ENCODE measurements around a stretch of chr3.

DNA sequence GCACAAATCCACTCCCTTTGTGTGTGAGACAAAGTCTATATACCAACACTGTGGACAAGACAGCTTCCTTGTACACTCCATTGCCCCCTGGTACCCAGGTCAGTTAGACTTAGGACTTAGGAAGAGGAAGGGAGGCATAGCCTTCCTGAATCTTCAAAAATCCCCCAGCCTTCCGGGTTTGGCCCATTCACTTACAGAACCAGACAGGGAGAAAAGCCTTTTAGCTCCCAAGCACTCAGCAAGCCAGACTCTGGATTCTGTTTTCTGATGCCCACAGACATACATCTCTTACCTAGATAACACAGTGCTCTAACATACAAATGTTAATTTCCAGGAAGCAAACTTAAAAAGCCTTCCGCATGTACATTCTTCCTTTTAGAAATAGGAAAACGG is 442.2 kb downstream of the MAGI1 start:
- RRBS = no CpG with 5 or more reads among the region's 3 CpGs

GRCh38 chr3:65607939-65608315 is 430.8 kb downstream of the MAGI1 start:
- RRBS = no CpG with 5 or more reads among the region's 5 CpGs

DNA sequence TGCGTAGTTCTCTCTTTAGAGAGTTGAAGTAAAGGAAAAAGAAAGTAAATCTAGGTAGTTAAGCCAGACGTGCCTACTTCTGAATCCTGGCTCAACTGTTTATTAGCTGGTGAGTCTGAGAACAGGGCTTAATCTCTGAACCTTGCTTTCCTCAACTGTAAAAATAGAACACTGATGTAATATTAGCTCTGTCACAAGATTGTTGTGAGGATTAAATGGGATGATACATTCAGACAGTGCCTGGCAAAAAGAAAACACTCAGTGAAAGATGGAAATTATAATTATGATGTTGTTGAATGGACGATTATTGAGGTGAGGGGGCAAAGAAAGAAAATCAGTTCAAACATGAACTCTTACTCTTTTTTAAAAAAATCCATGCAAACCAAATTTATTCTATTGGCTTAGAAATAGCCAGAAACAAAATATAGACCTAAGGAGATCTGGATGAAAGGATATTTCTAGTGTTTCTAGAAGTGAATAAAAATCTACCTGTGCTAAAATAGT is 413.3 kb downstream of the MAGI1 start:
- RRBS = no CpG with 5 or more reads among the region's 3 CpGs

GRCh38 chr3:65886576-65886915 is 152.2 kb downstream of the MAGI1 start:
- RRBS = no CpG with 5 or more reads among the region's 4 CpGs

- RRBS = no CpG with 5 or more reads among the region's 7 CpGs
Observed at GRCh38 chr3:65936764-65937762, 101.7 kb downstream of the MAGI1 start.

GRCh38 chr3:65961093-65961999 is 77.4 kb downstream of the MAGI1 start:
- RRBS = no CpG with 5 or more reads among the region's 6 CpGs

GRCh38 chr3:66010386-66011589 is 27.9 kb downstream of the MAGI1 start:
- RRBS = no CpG with 5 or more reads among the region's 14 CpGs

GRCh38 chr3:66195297-66195824 is 25.4 kb upstream of the SLC25A26 start:
- RRBS = no CpG with 5 or more reads among the region's 21 CpGs

DNA sequence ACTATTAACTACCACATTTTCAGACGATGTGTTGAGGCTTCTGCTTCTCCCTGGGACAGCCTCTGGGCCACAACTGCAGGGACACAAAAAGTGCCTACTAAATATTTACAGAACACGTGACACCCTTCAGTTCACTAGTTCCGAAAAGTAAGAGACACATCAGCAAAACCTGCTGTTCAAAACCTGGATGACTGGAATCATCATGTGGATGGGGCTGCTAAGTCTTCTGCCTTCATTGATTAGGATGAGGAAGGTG is 52.1 kb downstream of the LRIG1 start:
- RRBS = no CpG with 5 or more reads among the region's 3 CpGs

DNA sequence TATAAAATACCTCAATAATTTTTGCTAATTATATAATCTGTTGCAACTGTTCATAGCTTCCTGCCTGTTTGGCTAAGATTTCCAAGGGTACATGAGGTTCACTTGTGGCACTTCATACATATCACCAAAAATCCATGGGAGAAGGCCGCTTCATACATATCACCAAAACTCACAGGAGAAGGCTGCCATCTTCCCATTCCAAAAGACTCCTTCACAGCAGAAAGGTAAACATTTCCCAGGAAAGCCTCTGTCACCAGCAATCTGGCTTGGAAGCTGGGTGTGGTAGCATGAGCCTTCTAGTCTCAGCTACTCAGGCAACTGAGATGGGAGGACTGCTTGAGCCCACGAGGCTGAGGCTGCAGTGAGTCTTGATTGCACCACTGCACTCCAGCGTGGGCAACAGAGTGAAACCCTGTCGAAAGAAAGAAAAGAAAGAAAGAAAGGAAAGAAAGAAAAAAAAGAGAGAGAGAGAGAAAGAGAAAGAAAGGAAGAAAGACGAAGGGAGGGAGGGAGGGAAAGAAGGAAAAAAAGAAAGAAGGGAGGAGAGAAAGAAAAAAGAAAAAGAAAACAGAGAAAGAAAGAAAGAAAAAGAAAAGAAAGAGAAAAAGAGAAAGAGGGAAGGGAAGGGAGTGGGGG is 7.3 kb downstream of the LRIG1 start:
- RRBS = no CpG with 5 or more reads among the region's 5 CpGs

GRCh38 chr3:66546305-66546746 is 45.5 kb upstream of the LRIG1 start:
- RRBS = no CpG with 5 or more reads among the region's 8 CpGs

- RRBS = no CpG with 5 or more reads among the region's 3 CpGs
Observed at GRCh38 chr3:66809656-66810106, 188.4 kb upstream of the KBTBD8 start.

DNA sequence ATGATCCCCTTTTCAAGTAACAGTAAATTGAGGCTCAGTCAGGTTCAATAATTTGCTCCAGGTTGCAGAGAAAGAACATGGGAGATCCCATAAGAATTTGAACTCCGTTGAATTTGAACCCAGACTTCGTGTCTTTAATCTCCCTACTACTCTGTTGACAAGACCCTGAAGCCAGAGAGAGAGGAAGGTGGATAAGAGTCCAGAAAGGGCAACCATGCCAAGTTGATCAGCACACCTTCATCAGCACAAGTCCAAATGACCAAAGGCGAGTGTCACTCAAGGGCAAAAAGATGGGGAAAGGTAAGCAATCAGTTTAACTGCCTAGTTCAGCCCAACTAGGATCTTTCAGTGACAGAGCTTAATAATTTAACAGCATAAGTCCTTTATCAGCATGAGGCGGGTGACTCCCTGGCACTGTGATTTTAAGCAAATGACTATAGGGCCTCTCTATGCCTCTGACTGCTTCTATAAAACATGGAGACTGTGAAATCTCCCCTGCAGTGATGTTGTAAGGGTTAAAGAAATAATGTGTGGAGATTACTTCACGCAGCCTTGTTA is 6.2 kb downstream of the SUCLG2 start:
- RRBS = no CpG with 5 or more reads among the region's 5 CpGs

DNA sequence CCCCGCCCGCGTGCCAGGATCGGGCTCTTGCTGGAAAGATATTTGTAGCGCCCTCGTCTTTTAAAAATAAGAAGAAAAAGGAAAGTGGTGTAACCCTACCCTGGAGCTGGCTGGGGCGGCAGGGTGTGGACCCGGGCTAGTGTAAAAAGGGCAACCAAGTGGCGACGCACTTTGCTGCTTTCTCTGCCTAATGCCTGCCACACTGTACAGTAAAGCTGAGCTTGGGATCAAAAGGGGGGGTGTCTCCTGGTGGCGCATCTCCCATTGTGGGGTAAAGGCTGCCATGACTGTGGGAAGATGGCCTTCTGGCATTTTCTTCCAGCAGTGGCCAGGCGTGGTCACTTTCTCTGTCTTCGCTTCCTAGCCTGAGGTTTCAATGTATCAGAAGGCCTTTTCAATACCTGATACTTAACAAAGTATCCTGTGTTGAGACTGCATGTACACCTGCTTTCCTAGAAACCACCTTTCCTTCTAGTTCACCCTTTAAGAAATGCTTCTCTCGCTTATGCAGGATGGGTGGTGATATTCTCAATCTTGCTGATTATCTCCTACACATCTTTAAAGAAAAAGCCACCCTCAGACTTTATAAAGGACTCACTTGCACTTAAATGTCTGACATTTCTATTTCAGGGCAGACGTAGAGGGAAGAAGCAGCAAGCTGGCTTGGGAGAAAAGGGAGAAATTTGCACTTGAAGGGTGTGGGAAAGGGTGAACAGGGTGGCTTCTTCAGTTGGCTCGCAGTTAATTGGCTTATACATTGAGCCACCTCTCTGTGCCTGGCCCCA is 969 bp downstream of the ARL6IP5 start:
- RRBS = no CpG with 5 or more reads among the region's 16 CpGs

DNA sequence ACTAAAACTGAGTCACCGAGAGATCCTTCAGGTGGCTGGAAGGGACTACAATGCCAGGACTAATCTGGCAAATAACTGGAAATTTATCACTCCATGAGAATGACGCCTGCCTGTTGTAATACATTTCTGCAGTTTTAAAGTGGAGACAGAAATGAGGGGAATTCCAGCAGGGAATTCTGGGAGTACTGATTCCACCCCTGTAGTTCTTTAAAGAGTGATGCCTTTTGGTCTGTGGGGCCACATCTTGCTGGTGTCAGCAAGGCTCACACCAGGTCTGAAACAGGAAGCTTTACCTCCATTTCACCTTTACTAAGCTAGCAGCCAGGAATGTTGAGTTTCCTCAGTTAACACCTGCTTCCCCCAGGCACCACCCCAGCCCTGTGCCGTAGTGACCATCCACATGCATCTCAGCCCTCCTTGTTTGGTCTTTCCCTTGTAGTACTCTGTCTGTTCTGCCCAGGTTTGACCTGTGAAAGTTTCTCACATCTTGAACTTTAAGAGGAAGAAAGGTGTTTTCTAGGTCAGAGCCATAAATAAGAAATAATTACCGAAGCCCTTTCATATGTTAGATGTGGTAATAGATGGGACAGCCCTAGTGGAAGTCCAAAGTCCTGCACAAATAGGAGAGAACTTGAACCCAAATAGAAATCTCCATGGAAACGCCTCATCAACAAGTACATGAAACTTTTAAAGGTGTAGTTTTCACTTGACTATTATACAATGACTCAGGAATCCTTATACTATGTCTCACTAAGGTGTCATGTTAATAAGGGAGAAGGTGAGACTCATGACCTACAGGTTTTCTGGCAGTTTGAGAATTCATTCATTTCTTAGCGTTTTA is 56.8 kb upstream of the LMOD3 start:
- RRBS = no CpG with 5 or more reads among the region's 6 CpGs

- RRBS = no CpG with 5 or more reads among the region's 2 CpGs
Observed at GRCh38 chr3:69212365-69212849, 90.0 kb upstream of the LMOD3 start.

- RRBS = 9% methylated on average over 1 of the region's 6 CpGs
Observed at GRCh38 chr3:69236685-69237490, 114.5 kb upstream of the LMOD3 start.

- RRBS = no CpG with 5 or more reads among the region's 7 CpGs
Observed at GRCh38 chr3:69289852-69290488, 95.9 kb downstream of the FRMD4B start.

- RRBS = no CpG with 5 or more reads among the region's 6 CpGs
Observed at GRCh38 chr3:69352038-69353125, 33.5 kb downstream of the FRMD4B start.

GRCh38 chr3:69370106-69370596 is 15.7 kb downstream of the FRMD4B start:
- RRBS = no CpG with 5 or more reads among the region's 11 CpGs

Data from PFSK-1 (cell line).